Epithelial cell of prostate (primary cell): ENCODE measurements around the gene ASPHD2.

- RRBS: no CpG with 5 or more reads among the region's 1 CpG
Observed at GRCh38 chr22:24700829-24701028, 73.8 kb downstream of the PIWIL3 start.

DNA sequence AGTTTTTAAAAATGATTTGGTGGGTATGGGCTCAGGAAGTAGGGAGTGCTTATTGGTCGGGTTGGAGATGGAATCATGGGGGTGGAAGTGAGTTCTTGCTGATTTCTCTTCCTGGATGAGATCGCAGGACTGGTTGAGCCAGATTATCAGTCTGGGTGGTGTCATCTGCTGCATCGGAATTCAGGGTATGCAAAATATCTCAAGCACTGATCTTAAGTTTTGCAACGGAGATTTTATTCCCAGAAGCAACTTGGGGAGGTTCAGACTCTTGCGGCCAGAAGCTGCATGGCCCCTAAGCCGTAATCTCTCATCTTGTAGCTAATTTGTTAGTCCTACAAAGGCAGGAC is 1.2 kb upstream of the PIWIL3 start:
- RRBS: no CpG with 5 or more reads among the region's 6 CpGs

GRCh38 chr22:25109467-25110637 is 89.8 kb upstream of the CRYBB3 start:
- RRBS: no CpG with 5 or more reads among the region's 8 CpGs

GRCh38 chr22:25131447-25131912 is 68.2 kb upstream of the CRYBB3 start:
- RRBS: 34% methylated on average over 2 of the region's 7 CpGs

DNA sequence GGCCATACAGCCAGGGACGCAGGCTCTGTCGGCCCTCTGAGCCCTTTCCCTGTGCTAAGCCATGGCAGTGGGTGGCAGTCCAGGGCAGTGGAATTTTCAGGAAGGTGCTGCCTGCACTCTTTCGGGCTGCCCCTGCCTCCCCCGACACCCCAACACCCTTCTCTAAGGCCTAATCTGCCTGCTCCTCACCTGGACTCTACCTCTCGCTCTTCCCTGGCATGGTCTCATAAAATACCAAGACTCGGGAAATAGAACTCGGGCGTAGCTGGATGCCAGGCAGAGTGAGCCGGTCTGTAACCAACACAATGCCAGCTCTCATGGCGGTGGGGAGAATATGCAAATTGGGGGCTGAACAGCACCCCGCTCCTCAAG is 49.3 kb upstream of the CRYBB3 start:
- RRBS: no CpG with 5 or more reads among the region's 11 CpGs

- RRBS: no CpG with 5 or more reads among the region's 11 CpGs
Observed at GRCh38 chr22:25401978-25402911, 162.2 kb upstream of the GRK3 start.

GRCh38 chr22:25420541-25421102 is 143.9 kb upstream of the GRK3 start:
- RRBS: 57% methylated on average over 5 of the region's 37 CpGs

- RRBS: no CpG with 5 or more reads among the region's 6 CpGs
Observed at GRCh38 chr22:25478087-25478823, 86.2 kb upstream of the GRK3 start.

DNA sequence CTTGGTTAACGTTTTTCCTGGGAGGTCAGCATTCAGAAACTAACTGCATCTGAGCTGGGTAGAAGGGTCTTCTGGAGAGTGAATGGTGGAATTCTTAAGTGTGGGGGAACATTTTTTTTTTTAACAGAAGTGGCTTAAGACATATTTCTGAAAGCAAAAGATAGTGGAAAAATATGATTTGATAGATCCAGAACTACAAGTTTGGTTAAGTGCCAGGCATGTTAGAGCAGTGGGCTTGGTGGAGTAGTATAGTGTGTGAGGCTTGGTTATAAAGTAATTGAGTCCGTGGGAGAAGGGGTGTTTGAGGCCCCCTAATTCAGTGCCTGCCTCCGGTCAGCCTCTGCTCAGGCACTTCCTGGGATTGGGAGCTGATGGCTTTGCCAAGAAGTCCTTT is 66.6 kb upstream of the MYO18B start:
- RRBS: no CpG with 5 or more reads among the region's 3 CpGs

- RRBS: no CpG with 5 or more reads among the region's 16 CpGs
Observed at GRCh38 chr22:25717873-25718860, 23.8 kb upstream of the MYO18B start.

DNA sequence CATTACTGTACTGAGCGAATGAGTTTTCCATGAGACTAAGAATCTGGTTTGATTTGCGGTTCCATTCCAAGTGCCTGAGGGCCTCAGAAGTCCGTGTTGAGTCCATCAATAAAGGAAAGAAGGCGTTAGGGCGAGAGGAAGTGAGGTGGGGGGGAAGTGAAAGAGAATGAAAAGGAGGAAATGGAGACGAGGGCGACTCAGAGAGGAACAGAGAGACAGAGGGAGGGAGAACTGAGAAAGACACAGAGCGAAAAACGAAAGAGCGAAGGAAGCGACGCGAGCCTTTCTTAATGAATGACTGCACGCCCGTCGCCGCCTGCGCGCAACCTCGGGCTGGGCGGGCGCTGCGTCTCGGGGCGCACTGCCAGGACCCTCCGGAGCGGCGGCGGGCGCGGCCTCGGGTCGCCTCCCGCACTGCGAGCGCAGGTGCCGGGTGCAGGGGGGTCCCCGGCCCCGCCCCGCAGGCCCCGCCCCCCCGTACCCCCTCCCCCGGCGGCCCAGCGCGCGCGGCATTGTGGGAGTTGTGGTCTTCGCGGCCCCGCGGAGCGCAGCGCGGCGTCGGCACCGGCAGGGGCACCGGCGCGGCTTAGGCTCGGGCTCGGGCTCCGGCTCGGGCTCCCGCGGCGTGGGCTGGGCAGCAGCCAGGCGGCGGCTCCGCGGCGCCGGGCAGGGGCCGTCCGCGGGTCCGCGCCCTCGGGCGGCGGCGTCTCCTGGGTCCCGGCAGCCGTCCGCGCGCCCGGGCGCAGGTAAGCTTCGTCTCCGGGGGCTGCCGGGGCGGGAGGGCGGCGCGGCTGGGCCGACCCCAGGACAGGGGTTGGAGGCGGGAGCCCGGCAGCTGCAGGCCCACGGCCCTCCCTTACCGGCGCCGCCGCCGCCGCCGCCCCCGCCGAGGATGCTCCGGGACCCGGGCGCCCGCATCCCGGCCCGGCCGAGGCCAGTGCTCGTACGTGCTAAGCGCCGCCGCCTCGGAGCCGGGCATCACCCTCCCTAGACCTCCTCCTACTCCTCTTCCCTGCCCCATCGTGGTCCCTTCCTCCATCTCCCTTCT is at the start of gene ASPHD2:
Gene ASPHD2, plus strand, starts transcription at position 520 of the 1,048 bp plus-strand sequence.
- RRBS: 2% methylated on average over 76 of the region's 125 CpGs

DNA sequence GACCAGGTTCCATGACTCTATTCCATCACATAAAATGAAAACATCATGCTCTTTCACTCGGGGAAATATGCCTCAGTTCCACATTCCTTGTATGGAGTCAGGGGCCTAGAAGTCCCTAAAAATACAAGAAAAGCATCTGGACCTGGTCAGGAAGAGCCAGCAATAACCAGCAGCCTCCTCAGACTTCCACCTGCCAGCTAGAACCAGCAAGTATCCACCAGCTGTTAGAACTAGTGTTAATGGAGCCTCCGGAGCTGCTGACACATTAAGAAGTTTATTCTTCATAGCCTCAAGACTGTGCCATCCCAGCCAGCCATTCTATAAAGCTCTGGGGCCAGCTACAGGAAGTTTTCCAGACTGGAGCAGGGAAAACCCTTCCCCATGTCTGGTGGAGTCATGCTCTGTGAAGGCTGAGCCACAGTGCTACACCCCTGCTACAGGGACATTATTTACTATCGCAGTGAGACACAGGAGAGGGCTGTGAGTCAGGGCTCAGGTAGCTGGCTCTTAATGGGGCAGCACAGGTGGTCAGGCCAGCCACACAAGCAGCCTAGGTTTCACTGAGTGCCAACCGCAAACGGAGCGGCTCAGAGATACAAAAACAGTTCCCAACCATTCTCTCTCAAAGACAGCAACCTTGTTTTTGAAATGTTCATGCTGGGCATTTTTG is 12.2 kb downstream of the HPS4 start:
- RRBS: no CpG with 5 or more reads among the region's 6 CpGs

GRCh38 chr22:26525550-26526662 is 13.6 kb upstream of the TFIP11 start:
- RRBS: no CpG with 5 or more reads among the region's 8 CpGs

DNA sequence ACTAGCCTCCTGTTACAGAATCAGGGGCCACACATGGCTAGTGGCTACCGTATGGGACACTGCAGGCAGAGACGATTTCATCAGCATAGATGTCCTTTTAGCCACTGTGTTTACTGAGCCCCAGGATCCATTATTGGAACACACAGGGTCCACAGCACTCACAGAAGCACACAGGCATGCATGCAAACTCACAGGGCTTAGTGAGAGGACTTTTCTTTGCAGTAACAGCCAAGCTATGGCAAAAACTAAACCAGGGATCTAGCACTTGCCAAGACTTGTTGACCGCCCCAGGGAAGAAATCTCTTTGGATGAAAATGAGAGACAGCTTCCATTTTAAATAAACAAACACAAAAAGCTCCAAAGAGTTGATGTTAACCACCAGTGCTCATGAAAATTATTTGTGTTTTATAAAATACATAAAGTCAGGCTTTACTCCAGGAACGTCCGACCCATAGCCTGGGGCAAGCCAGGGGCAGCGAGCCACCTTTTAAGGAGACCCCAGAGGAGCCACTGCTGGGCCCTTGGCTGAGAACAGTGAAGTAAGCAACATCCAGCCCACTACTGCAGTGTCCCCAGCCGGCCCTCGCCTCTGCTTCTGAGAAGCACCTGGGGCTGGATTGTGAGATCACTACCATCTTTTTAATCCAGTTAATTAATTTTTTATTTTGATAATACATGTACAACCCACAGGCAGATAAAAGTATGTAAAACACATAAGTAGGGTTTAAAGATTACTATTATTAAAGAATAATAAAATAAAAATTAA is 22.0 kb upstream of the TFIP11 start:
- RRBS: no CpG with 5 or more reads among the region's 8 CpGs

- RRBS: no CpG with 5 or more reads among the region's 16 CpGs
Observed at GRCh38 chr22:26534871-26535861, 22.9 kb upstream of the TFIP11 start.

GRCh38 chr22:26552895-26553411 is 37.0 kb downstream of the TPST2 start:
- RRBS: no CpG with 5 or more reads among the region's 11 CpGs

GRCh38 chr22:26588014-26588712 is 1.8 kb downstream of the TPST2 start:
- RRBS: no CpG with 5 or more reads among the region's 3 CpGs

- RRBS: no CpG with 5 or more reads among the region's 7 CpGs
Observed at GRCh38 chr22:26643543-26643973, 21.8 kb downstream of the CRYBA4 start.

DNA sequence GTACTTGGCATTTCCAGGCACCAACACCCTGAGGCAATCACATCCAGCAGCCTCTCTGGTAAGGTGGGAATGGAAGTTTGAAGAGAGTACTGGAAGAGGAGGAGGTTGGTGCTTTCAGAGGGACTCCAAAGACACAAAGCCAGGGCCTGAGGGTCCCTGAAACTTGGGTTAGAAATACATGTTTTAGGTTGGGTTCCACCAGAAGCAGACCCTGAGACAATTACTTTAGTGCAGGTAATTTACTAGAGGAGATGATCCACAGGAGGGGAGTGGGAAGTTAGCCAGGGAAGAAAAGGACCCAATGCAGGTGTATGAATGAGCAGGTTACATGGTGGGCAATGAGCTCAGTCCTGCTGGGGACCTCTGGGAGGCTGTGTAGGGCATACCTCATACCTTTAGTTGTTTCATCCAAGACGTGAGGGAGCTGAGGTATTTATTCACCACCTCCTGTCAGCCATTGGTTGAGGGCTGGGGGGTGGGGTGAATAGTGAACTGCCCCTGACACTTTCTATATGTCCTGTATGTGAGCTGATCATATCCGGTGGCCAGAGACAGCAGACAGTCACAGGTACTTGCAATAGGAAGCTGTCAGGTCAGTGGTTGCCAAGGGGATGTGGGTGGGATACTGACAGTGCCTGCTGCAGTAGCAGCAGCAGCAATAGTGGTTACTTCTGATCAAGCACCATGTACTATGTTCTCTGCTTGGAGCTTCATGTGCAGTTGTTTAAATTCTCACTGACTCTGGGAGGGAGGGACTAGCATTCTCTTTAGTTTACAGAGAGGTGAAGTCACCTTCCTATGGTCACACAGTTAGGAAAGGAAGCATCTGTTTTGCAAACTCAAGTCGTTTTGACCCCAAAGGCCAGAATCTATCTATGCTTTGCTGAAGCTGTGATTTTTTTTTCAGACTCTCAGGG is 89.4 kb downstream of the CRYBA4 start:
- RRBS: no CpG with 5 or more reads among the region's 3 CpGs